SEM (cell line): ENCODE results near the genes VSIG8 and NIT1.

DNA sequence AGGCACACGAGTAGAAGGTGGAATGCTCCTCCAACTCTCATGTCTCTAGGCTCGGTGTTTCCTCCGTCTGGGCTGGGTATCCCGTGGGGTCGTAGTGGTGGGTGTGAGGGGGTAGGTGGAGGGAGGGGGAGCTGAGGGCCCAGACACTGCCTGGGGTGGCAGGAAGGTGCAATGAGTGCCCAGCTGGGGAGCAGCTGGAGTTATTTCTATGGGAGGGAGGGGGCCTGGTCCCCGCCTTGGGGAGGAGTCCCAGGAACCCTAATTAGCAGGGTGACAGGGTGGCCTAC, at the start of gene VSIG8:
VSIG8 (minus strand) TSS at position 177 of the 287 bp plus-strand sequence.
- PRO-cap = no peak

- PRO-cap = no peak
Observed at GRCh38 chr1:160084057-160084641, 2.8 kb downstream of the KCNJ9 start.

- PRO-cap = no peak
Observed at GRCh38 chr1:160093590-160094118, 4.8 kb downstream of the IGSF8 start.

DNA sequence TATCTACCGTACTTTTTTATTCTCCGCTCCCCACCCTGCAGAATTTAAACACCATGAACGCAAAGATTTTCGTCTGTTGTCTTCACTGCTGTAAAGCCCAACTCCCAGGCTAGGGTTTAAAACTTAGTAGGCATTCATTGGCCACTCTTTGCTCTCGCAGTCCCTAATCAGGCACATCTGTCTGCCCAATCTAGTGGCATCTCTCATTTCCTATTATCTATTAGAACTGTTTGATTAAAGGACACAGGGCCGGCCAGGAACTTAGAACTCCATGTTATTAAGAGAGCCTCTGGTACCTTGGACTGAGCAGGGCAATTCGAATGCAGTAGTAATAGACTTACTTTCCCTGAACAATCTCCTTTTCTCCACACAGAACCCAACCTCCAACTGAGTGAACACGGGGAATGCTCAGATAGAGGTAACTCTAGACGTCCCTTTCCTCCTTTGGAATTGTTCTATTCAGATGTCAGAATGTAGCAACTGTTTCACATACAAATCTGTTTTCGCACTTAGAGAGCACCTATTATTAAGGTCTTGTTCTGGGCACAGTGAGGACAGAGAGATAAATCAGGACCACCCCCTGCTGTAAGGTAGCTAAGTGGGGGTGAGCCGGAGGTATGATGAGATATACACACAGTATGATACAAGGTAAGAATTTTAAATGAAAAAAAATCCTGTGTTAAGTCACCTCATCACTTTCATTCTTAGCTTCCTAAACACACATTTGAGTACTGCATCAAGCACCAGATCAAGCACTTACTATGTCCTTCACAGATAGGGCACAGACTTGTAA, 1.2 kb upstream of the PEX19 start:
- PRO-cap = no peak

DNA sequence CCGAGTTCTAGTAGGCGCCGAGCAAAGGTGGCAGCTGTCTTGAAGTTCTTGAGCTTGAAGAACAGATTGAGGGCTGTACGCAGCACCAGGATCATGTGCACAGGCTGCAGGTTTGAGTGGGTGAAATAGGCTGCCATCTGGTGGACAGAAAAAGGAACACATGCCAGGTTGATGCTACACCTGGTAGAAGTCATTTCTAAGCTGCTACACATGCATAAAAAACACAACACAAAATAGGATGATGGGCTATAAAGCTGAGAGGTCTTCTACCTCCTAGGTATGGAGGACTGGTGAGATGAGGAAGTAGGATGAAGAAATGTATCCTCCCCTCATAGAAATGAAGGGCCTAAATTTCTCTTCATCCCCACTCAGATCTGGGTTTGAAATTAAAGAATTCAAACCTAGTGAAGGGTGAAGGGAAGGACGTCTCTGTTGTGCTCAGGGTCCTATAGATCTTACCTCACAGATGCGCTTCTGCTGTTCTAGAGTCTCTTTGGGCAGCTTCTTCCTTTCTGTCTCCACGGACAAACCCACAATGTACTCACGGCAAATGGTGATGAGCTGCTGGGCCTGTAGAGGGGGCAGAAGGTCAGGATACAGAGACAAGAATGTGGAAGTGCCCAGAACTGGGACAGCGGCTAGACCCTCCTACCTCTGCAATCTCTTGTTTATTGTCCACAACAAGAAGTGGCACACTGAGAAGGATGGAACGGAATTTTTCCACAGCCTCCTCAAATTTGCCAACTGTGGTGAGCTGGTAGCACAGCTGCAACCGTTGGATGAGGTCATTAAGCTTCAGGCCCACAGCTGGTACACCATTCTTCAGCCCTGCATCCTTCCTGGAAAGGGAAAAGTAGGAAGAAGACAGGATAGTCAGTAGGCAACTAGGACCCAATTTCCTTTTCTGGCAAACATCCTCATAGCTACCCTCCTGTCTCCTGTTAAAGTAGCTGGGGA, 6.7 kb upstream of the PEX19 start:
- PRO-cap = no peak

- PRO-cap = no peak
Observed at GRCh38 chr1:160323926-160324222, 19.2 kb downstream of the COPA start.

DNA sequence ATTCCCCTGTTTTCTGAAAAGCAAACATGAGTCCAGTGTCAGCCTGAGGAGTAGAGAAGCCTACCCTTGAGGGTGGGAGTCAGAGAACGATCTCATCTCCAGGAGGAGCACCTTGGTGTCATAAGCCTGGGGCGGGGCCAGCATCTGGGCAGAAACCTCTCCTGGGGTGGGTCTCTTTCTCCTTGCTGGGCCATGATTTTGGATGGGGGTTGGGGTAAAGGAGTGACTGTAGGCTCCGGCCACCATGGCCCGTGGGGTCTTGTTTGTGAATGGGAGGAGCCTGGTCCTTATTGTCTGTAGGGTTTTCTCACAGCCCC, 5.9 kb downstream of the VANGL2 start:
- PRO-cap = no peak

DNA sequence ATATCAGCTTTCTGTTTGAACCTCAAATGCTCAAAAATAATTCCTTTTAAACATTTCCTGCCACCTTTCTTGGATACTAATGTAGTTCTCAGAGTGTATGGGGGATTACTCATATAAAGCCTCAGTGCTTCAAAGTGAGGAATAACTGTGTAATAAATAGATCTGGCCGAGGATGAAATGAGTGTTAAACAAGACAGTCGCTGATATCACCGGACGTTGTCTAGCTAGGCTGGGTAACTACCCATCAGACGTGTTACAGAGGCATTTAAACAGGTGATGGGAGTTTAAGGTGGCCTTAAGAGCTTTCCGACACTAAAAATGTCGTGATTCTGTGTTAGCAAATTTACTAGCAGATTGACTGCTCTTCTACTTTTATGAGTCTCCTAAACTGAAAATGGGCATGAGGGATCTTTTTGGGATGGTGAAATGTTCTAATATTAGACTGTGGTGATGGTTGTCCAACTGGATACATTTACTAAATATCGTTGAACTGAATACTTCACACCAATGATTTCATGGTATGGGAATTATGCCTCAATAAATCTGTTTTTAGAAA, 53.2 kb downstream of the VANGL2 start:
- PRO-cap = no peak

DNA sequence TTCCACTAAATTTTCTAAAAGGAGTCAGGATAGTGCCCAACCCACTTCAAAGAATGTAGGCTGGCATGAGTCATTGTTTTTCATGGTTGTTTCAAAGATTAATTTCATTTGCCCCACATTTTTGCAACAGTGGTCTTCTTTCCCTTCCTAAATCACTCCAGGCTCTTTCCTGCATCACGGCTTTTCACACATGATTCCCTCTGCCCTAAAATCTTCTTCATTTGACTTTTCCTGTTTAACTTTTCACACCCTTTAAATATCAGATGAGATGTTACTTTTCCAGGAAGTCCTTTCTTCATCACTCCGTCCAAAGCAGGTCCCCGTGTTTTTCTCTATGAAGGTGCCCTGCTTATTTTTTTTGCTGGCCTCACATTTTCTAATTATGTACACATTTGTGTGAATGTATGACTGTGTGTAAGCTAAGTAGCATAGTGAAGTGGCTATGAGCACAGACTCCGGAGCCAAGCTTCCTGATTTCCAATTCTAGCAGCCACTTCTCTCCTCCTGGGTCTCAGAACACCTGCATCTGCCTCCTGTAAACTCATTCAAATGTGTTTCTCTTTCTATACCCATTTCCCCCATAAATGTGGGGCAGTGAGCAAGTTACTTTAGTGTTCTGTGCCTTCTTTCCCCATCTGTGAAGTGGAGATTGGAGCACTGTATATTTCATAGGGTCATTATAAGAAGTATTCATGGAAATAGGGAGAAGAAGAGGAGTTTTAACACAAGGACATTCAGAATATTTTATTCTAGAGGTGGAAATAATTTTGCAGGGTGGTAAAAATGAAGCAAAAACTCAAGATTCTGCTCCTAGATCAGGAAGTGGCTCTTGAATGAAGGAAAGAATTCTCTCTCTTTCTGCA, 2.1 kb downstream of the SLAMF6 start:
- PRO-cap = no peak

GRCh38 chr1:160560804-160561141, 18.5 kb downstream of the CD84 start:
- PRO-cap = no peak

GRCh38 chr1:160925797-160926351, 28.7 kb downstream of the ITLN2 start:
- PRO-cap = no peak

DNA sequence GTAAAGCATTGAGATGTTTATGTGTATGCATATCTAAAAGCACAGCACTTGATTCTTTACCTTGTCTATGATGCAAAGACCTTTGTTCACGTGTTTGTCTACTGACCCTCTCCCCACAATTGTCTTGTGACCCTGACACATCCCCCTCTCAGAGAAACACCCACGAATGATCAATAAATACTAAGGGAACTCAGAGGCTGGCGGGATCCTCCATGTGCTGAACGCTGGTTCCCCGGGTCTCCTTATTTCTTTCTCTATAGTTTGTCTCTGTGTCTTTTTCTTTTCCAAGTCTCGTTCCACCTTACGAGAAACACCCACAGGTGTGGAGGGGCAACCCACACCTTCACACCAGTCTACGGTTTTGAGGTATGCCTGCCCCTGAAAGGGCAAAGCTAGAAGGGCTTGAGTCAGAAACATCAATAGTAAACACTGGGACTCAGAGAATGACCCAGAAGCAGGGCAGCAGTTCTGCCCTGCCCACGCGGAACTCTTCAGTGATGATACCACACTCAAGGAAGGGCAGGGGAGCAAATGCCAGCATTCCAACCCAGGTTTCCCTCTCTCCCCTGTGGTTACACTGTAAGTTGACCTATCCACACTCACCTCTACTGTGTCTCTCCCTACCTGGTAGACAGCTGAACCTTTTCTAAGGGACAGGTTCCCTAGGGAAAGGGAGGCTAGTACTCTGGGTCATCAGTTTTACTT, 3.3 kb downstream of the F11R start:
- PRO-cap = no peak

DNA sequence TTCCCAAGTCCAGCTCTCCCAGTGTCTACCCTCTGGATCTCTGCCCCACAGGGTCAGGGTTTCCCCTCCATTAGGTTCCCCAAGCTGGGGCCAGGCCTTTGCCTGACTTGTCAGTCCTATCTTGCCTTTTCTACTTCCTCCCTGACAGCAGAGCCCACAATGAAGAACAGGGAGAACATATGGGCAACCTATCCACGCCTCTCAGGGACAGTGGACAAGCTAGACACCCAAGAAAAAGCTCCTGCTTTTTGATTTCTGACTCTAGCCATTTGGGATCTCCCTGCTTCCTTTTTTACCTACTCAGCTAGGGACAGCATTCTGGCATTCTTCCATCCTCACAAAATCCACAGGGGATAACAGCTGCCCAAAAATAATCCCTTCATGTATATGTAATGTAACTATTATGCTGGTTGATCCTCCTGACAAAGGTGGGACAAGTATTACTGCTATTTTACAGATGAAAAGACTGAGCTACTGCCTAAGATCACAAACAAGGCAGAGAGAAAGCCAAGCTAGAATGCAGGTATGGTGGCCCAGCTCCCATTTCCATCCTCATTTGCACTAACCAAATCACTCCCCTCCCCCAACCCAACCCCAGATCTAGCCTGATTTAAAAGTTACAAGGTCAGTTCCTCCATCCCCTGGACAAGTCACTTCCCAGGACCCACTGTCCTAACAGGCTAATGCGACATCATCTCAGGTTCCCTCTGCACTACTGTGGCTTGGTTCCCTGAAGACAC, 2.6 kb downstream of the F11R start:
- PRO-cap = no peak

- PRO-cap = no peak
Observed at GRCh38 chr1:161019990-161020411, 951 bp downstream of the F11R start.

- PRO-cap = bidirectional peak, plus-strand start at chr1:161118129, minus-strand start at chr1:161118037
Observed at GRCh38 chr1:161117856-161118823, at the start of gene NIT1. Gene NIT1 (plus strand): TSS chr1:161118105.

DNA sequence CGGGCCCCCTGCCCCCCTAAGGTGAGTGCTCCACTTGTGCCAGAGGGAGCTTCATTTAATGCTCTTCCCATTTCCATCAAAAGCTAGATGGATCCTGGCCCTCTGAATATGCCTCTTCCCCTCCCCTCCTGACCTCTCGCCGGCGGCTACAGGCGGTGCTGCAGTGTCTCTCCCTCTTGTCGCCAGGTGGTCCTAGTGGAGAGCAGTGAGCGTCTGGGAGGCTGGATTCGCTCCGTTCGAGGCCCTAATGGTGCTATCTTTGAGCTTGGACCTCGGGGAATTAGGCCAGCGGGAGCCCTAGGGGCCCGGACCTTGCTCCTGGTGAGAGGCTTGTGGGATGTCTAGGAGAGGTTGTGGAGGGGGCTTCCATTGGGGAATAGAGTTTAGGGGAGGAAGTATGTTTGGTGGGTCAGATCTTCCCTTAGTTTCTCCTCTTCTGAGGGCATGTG, 712 bp downstream of the PPOX start:
- PRO-cap = no peak

GRCh38 chr1:161171086-161172294, 5.3 kb downstream of the PPOX start:
- PRO-cap = no peak

GRCh38 chr1:161310054-161310657, 388 bp upstream of the MPZ start:
- PRO-cap = no peak

DNA sequence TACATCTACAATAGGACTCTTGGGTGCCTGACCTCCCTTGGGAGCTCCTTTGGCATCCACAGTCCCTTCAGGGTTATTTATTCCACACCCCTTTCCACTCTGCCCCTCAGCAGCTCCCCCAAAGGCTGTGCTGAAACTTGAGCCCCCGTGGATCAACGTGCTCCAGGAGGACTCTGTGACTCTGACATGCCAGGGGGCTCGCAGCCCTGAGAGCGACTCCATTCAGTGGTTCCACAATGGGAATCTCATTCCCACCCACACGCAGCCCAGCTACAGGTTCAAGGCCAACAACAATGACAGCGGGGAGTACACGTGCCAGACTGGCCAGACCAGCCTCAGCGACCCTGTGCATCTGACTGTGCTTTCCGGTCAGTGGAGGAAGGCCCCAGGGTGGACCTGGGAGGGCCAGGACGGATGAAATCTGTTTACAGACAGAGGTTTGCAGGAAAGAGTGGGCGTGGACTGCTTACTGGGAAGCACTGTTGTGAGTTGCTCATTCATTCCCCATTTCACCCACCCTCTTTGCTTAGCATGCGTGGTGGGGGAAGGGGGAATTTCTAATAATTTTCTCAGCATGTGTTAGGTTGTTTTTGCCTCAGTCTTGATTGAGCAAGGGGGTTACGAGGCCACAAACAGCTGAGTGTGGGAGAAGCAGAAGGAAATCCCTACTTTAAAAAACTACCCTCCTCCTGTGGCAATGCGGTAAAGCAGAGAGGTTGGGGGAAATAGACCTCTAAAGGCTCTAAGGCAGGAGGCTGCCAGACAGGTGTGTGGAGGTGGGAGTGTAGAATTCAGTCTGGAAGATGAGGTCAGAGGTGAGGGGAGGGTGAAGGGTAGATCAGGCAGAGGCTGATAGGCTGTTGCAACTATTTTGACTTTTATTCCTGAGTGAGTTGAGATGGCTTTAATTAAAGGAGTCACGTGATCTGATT, 1.2 kb downstream of the FCGR2A start:
- PRO-cap = no peak

DNA sequence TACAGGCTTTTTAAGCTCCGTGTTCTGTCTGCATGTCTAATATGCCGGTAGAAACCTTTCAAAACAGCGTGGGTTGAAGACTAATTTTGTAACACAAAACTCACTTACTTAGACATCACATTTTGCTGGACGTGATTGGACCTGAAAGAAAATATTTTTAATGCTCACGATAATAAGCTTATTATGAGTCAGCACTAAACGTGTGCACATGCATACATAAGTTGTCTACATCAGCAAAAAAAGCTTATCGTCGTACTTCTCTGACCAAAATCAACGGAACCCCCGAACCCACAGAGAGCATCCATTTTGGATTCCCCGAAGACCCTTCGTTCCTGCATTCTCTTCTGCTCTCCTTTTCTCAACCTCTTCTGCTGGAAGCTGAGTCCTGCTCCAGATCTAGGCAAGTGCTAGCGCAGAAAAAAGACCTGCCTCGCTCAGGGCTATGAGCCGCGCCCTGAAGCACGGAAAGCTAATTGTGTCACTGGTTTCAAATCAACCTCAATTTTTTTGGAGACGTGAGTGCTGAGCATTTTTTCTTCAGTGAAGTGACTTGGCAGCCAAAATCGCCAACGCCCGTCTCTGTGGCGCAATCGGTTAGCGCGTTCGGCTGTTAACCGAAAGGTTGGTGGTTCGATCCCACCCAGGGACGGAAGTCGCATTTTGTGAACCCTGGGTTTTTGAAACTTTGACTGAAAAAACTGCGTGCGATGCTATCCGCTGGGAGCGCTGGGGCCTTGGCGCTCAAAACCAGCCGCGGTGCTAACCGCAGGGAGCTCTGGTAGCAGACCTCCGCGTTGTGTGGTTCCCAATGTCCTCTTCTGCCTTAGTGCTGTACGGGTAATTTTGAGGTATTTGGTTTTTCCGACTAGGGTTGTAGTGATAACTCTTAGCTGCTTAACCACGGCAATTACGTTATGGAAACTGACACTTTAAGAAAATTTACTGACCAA, 9.7 kb downstream of the FCGR3A start:
- PRO-cap = bidirectional peak, plus-strand start at position 744 of the sequence, minus-strand start at position 422 of the sequence